ENCODE measurements around a stretch of chr16.

DNA sequence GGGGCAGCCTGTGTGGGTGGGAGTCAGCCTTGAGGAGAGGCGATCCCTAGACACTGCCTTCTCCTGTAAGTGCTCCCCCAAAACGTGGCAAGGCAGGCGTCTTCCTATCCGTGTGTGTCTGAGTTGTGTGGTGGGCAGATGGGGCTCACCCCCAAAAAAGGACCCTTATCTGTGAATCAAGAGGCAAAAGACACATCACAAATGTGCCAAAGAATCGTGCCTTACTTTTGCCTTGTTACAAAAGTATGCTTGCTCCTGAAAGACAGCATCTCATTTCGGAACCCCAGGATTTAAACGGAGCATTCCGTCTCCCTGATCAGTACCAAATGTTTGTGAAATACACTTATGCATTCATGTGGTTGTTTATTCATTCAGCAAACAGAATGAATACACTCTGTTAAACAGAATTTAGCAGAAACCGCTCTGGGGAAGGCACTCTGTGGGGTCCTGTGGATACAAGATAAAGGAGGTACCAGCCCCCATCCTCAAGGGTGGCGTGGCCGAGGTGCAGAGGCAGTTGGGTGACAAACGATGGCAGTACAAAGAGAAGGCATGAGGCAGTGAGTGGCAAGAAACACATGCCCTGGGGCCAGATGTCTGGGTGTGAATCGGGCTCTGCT is 572 bp downstream of the WFDC1 start:
- PRO-cap, 2 experiments = no peak in any of the 2 experiments

DNA sequence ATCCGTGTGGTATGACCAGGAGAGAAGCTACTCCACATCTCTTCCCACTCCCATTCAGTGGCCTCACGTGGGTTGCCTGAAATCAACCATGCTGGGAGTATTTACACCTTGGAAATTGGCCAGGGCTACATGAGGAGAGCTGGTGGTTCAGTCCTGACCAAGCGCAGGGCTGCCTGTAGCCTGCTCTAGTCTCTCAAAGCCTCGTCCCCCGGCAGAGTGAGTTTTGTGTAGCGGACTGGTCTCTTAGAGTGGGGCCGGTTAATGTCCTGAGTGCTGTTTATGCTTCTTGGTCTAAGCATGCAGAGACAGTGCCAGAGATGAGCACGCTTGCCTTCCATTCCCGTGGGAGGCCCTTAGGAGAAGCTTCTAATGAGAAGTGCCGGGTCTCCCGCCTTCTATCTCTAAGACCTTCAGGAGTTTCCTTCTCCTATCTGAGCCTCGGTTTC is 3.8 kb downstream of the WFDC1 start:
- PRO-cap, 2 experiments = no peak in any of the 2 experiments

DNA sequence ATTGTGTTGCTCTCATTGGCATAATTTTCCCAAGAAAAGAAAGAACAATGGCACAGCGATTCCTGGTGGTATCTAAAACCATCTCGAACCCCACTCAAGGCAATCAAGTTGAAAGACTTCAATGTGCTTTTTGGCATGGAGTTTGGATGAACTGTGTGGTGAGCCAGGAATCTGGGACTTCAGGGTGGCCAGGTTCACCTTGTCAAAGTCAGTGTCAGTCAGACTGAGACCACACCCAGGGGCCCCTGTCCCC is 25.7 kb downstream of the WFDC1 start:
- PRO-cap, 2 experiments = no peak in any of the 2 experiments

GRCh38 chr16:84358714-84359214 is 9.6 kb upstream of the ATP2C2 start:
- PRO-cap, 2 experiments = no peak in any of the 2 experiments

DNA sequence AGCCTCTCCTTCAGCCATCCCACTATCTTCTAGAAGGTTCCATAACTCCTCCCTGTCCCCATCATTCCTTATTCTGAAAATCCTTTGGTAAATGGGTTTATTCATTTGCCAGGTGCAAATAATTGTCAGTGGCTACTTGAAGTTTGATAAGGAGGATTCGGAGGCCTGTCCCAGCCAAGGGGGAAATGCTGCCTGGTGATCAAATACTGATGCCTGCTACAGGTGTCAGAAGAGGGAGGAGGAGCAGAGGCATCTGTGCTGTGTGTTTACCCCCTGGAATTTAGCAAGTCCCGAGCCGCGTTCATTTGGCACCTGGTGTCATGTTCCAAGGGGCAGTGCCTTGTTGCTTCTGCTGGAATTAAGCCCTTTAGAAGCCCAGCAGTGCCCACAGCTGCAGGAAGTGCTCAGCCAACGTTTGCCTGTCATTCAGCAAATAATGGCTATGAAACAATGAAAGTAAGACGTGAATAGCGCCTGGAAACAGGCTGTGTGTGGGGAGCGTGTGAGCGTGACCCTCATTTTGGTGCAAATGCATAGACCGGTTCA is 6.0 kb upstream of the ATP2C2 start:
- PRO-cap, 2 experiments = no peak in any of the 2 experiments

- PRO-cap, 2 experiments = no peak in any of the 2 experiments
Measured at GRCh38 chr16:84443450-84443873, 61.0 kb downstream of the MEAK7 start.

GRCh38 chr16:84532077-84532736 is 27.7 kb upstream of the MEAK7 start:
- PRO-cap, 2 experiments = no peak in any of the 2 experiments

DNA sequence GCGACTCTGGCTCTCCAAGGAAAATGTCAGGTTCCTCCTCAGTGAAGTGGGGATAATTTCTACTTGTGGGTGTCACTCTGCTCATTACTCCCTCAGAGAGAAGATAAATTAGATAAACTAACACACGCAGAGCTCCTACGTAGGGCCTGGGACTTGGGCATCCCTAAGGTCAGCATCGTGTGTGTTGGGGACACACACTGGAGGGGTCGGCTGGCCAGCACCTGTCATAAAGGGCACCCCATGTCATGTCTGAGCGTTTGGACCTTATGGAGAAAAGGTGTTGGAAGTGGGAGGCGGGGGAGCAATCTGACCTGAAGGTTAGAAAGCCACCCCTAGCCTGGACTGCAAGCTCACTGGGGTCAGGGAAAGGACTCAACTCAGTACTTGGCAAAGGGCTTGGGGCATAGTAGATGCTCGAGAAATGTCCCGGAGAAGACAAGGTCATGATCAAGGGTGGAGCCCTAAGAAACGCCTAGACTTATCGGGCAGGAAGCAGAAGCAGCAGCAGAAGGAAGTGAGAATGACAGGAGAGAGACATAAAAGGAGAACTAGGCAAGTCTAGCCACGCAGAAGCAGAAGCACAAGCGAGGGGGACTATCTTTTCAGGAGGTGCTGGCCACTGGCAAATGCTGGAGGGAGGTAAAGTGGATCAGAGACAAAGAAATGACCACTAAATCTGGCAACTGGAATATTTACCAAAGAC is 10.3 kb downstream of the COTL1 start:
- PRO-cap, 2 experiments = peak in 2 of 2 experiments; most common plus-strand start position 565 of the sequence (in 1)

- PRO-cap, 2 experiments = no peak in any of the 2 experiments
Measured at GRCh38 chr16:84611711-84612010, 6.2 kb downstream of the COTL1 start.

DNA sequence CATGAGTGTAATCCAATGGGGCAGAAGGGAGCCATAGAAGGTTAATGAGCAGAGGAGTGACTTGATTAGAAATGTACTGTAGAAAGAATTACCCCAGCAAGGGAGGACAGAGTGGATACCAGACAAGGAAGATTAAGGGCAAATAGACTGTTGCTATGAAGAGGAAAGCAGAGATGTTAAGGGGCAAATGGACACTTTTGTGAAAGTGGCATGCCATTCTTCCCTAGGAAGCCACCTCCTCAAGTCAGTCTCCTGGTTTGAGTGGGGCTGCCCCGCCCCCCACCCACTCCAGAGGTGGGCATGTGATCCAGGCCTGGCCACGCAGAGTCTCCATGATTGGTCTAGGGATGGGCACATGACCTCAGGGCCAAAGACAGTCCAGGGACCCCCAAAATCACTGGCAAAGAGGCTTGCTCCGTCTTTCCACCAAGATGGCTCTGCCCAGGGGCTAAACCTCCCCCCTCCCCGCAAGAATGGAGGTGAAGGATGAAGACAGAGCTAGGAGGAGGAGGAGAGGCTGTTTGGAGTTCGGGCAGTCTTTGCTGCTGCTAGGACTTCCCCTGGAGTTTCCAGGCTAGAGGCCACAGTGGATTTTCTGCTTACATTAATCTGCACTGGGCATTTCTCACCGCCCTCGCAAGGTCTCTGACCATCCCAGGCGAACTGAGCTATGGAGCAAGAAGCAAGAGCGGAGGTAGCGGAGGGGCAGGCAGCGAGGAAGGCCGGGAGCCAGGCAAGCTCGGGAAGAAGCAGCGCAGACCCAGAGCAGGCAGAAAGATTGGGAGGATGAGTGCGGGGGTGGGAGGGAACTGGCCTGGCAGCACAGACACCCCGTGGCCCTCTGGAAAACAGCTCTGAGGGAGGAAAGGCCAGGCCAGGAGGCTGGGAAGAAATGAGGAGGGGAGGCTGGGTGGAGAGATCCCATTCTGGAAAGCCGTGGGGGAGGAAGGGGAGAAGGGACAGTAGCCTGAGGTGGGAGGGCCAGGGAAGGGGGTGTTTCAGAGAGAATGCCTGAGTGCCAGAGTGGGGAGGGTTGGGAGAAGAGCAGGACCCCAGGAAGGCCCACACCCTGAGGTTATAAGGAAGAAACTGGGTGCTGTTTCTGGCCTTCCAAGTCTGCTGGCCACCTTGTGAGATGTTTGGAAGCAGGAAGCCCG is 3.9 kb downstream of the COTL1 start:
- PRO-cap, 2 experiments = no peak in any of the 2 experiments

DNA sequence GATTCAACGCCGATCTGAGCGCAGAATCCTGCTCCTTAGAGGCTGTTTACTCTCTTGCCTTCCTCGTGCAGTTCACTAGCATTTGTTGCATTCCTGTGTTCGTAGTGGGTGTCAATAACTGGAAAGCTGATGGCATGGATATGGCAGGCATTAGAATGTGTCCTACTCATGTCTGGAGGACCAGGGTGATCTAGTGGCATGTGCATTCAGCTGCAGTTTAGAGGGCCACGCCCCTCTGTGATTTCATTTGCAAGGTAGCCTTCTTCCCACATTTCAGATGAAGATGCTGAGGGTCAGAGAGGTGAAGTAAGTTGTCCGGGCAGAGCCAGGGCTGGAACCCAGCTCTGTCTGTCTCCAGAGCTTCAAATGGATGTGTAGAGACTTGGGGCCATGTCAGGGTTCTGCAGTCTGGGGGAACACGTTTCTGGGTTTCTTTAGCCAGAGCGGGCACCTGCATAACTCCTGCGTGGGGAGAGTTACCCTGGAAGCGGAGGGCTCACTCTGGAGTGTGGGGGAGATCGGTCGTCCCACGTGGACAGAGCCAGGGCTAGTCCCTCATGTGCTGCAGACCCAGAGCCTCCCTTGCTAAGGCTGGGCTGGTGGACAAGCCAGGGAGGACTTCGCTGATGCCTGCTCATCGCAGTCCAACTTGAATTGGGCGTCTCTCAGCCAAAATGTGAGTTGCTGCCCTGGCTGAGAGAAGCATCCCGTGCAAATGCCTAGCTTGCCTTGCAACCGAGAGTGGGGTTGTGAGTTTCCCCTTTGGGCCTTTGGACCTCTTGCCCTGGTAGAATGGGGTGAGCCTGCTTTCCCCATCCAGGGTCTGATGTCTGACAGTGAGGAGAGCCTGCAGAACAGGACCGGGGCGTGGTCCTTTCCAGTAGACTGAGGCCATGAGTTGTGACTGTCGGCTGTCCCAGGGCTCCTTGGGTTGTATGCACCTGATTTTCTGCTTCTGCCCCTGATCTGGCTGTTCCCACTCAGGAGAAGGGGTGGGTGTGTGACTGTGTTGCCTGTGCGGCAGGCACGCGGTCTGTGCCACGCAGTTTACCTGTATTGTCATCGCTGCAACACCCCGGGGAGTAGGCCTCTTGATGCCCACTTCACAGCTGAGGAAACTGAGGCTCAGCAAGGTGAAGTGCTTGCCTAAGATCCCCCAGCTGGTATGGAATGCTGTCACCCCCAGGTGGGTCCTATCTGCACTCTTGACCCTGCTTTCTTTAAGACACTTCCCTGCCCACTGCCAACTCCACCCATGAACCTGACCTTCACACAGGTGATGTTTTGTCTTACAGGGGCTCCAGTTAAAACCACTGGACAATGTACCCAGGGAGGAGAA is 1.1 kb downstream of the CRISPLD2 start:
- PRO-cap, 2 experiments = no peak in any of the 2 experiments

- PRO-cap, 2 experiments = no peak in any of the 2 experiments
Measured at GRCh38 chr16:84837681-84837979, 17.8 kb downstream of the CRISPLD2 start.

GRCh38 chr16:84843067-84843703 is 23.4 kb downstream of the CRISPLD2 start:
- PRO-cap, 2 experiments = no peak in any of the 2 experiments

- PRO-cap, 2 experiments = no peak in any of the 2 experiments
Measured at GRCh38 chr16:84973307-84974134, 37.8 kb downstream of the ZDHHC7 start.

- PRO-cap, 2 experiments = no peak in any of the 2 experiments
Measured at GRCh38 chr16:84985214-84985718, 26.1 kb downstream of the ZDHHC7 start.

DNA sequence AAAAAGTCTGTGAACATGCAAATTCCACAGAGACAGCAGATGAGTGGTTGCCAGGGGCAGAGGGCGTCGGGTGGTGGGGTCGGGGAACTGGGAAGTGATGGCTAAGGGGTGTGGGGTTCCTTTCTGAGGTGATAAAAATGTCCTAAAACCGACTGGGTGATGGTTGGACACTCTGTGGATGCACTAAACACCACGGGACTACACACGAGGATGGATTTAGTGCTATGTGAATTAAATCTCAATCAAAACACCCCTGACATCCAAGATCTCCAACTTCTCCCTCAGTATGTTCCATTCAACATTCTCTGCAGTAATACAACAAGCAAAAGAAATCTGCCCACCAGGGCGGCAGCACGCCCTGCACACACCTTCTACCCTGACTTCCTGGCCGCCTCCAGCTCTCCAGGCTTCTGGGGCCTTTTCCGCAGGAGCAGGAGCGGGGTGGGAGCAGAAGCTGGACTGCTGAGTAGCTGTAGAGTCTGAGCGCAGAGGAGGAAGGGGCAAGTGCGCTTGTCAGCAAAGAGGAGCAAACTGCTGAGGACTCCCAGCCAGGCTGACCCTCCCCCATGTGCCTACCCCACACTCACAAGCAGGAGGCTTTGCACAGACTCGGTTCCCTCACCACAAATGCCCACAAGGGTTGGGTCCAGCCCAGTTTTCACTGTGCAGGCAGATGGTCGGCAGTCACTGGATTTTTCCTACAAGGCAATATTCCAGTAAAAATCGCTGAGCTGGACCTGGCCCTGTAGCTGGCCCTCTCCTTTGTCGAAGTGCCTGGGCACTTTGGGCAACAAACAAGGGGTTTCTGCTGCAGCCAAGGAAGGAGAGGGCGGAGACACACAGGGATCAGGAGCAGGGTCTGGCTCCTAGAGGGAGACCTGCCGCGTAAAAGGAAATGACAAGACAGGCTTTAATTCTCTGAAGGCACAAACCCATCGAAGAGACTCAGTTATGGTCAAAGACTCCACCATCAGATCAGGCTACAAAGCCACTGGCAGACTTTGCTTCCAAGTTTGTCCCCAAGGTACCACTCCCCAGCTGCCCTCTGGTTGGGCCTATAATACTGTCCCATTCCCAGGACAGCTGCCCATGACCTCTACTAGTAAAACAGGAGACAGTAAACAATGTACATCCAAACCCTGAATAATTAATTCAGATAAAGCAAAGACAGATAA is 22.8 kb downstream of the ZDHHC7 start:
- PRO-cap, 2 experiments = no peak in any of the 2 experiments

GRCh38 chr16:85003024-85003287 is 8.4 kb downstream of the ZDHHC7 start:
- PRO-cap, 2 experiments = no peak in any of the 2 experiments

GRCh38 chr16:85103296-85103949 is 8.8 kb downstream of the CIBAR2 start:
- PRO-cap, 2 experiments = no peak in any of the 2 experiments

DNA sequence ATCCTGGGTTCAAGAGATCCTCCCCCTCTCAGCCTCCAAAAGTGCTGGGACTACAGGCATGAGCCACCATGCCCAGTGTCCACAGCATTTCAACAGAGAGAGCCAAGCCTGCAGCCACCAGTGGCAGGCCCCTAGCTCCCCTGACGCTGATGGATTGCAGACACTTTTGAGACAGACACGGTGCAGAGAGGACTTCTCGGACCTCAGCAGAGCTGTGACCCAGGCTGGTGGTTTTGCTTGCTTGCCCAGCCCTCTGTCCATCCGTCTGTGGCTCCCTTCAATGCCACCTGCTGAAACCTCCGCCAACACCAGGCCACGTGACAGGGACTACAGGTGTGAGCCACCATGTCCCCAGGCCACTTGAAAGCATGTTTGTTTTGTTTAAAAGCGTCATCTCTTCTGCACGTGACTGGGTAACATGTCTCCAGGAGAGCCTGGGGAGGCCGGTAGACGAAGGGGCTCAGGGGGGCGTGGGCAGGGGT is 26.3 kb upstream of the CIBAR2 start:
- PRO-cap, 2 experiments = no peak in any of the 2 experiments

DNA sequence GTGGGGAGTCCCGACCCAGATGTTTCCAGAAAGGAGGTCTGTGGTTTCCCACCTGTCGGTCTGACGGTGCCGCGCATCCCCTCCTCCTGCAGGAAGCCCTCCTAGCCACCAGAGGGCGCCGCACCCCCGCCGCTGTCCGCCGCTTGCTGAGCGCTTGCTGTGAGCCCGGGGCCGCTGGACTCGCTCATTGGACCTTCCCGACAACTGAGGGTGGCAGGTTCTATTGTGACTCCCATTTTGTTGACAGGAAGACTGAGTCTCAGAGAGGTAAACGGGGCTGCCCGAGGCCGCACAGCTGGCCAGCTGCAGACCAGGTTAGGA is 191.0 kb upstream of the CIBAR2 start:
- PRO-cap, 2 experiments = no peak in any of the 2 experiments

Data from heart right ventricle (tissue), 2 donors.